Ileum (tissue), 1 donor: ENCODE measurements around the genes TNFAIP8, FTMT, SNCAIP and SNX2.

GRCh38 chr5:119274755-119275052 is 81.1 kb upstream of the TNFAIP8 start:
- PRO-cap: no peak

- PRO-cap: no peak
These were observed 80.1 kb upstream of the TNFAIP8 start for GRCh38 chr5:119275742-119276194.

GRCh38 chr5:119325769-119326917 is 29.7 kb upstream of the TNFAIP8 start:
- PRO-cap: no peak

DNA sequence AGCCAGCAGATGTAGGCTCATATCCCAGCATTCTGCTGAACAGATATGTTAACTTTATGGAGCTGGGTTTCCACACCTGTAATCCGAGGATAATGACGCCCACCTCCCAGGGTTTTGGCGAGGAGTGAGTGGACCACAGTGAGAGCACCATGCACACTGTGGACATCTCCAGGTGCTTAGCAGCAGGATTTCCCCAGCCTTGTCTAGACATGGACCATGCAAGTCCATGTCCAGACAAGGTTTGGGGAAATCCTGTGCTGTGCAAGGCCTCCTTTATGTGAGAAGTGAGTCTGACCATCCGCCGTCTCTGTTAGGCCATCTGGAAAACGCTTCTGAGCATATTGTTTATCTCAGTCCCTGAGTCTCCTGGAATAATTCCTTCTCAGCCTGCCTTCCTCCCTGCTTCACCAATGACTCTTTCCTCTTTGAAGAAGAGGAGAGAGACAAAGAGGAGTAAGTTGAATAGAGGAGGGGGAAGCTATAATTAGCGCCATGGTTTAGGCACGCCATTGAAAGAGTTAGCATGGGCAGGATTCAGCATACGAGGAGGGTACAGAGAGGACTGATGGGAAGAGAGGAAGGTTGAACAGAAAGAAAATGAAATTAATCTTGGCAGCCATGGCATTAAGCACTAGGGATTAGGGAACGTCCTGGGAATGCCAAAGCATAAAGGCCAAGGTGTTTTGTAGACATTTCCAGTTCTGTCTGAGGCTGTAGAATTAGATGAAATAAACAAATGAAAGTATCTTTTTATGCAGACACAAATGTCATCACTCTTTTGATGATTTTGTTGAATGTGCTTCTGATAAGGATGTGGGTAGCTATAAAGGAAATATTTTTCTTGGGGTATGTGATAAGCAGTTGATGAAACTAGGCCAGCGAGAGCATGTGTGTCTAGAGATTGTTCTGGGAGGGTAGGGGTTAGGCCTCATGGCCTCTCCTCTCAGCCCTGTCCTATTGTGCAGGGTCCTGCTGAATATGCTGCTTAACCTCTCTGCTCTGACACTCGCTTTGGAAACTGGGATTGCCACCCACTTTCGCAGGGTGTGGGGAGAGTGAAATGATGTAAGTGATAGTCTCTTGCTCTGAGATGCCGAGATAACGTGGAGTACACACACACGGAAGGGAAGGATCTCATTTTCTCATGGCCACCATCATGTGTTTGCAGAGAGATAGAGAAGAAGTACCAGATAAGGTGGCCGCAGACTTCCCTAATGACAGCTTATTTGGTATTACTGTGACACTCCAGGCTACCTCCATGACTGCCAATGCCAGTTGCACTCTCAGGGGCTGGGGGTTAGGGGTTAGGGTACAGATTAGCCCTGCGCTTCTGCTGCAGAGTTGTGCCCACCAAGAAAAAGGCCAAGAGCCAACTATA is 25.7 kb upstream of the TNFAIP8 start:
- PRO-cap: no peak

DNA sequence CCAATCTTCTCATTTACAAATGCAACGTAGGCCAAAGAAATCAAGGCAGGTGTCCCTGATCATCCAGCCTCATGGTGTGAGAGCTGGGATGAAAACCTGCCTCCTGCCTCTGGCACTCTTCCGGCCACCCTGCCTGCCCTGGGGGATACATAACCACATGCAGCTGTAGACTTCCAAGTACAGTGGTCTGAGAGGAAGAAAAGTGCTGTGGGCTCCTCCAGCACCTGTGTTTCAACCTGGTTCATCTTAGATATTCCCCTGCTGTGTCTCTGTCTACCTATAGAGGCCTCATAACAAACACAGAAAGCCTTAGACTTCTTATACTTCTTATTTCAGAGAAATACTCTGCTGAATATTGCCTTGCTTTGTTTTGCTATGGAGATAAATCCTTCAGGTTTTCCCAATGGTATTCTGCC is 19.6 kb upstream of the TNFAIP8 start:
- PRO-cap: no peak

DNA sequence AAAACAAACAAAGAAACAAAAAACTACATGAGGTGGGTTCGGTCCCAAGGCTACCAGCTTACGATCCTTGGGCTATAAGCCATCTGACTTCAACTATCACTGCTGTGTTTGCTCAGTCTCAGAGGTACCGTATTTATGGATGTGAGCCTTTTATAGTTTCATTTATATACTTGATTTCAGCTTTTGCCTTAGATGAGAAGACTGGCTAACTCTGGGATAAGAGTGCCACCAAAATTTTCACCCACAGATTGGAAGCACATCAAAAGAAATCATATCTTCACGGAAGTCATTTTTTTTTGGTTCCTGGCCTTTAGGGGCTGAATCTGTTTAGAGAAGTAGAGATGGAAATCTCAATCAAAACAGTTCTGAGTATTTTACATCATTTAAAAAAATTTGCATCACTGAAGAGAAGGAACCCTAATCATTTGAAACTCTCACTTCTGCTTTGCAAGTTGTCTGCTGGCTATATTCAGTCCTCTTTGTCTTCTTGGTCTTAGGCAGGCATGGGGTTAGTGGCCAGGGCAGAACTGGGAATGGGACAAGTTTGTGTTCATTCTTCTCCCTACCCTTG is 14.3 kb upstream of the TNFAIP8 start:
- PRO-cap: no peak

- PRO-cap: no peak
These were observed at the start of gene TNFAIP8 for GRCh38 chr5:119355551-119356667. TNFAIP8 (plus strand) TSS chr5:119356019.

- PRO-cap: no peak
These were observed 2.3 kb downstream of the TNFAIP8 start for GRCh38 chr5:119358156-119358449.

- PRO-cap: no peak
These were observed 32.7 kb downstream of the TNFAIP8 start for GRCh38 chr5:119388561-119388917.

- PRO-cap: no peak
These were observed 16.9 kb upstream of the HSD17B4 start for GRCh38 chr5:119435420-119435831.

DNA sequence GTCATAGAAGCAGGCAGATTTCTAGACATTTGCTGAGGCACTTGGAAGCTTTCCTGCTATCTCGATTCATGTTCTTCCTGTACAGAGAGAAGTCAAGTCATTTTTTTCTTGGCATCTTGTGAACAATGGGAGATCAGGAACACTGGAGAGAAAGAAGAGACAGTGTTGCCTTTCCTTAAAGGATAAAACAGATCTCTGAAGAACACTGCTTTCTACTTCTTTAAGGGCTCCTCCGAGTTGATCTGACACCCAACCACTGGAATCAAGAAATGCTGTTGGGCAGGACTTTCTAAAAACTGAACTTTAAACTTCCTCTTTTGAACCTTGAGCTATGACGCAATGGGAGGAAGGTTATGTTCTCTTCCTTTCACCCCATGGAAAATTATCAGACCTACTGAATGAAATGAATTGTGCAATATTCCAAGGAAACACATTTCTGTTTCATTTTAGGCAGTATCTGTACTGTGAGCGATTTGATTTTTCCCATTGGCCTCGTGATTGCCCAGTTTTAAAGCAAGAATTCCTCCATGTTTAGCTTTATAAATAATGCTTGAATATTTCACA is 206.1 kb upstream of the PRR16 start:
- PRO-cap: unidirectional peak, minus-strand start at position 258 of the sequence

- PRO-cap: no peak
These were observed at the start of gene FTMT for GRCh38 chr5:121851578-121852089. FTMT (plus strand) TSS chr5:121851882.

DNA sequence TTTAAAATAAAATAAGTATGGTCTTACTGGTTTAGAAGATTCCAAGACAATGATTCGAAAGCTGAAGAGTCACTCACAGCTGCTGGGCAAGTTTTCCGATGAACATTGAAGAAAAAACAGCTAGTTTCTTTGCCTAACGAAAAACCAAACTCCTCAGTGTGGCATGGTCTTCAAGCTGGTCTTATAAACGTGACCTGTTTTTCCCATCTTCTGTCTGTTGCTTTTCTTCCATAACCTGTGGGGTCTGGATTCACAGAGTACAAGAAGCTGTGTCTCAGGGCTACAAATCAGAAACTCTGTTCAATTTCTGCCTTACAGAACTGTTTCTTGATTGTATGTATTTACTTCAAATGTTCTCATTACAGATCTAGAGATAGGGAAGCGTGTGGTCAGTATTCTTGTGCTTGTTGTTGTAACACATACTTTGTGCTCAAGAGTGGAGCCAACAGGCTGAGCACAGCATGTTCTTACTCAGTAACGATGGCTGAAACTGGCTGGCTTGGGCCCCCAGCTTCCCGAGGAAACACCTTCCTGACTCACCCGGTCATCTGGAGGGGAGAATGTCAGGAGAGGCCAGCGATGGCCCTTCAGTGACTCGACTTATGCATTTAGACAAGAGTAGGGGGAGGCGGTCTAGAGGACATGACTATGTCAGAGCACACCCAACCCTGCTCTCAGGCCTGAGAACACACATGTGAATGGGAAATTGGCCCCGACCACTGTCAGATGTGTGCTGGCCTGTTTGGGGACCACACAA is 5.2 kb upstream of the ENSG00000250803 start:
- PRO-cap: no peak

DNA sequence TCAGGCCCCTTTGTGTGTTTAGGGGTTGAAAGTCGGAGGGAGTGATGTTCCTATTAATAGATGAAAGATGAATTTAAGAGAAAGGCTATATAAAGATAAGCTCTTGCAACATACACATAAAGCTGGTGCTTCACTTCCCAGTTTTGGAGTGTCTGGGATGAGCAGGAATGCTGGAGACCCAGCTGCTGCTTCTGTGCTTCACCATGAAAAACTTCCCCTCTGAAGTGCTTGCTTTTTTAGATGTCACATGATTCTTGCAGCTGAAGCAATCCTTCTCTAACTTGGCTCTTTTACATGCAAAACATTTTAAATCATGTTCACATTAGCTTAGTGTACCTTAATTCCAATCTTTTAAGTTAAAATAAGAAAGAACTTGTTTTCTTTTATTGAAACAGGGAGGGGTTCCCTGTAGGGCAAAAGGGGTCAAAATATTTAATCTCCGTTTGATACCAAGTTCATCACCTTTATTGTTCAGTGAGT is 19.6 kb upstream of the SNCAIP start:
- PRO-cap: no peak

- PRO-cap: no peak
These were observed 1.5 kb upstream of the SNCAIP start for GRCh38 chr5:122310524-122311030.

DNA sequence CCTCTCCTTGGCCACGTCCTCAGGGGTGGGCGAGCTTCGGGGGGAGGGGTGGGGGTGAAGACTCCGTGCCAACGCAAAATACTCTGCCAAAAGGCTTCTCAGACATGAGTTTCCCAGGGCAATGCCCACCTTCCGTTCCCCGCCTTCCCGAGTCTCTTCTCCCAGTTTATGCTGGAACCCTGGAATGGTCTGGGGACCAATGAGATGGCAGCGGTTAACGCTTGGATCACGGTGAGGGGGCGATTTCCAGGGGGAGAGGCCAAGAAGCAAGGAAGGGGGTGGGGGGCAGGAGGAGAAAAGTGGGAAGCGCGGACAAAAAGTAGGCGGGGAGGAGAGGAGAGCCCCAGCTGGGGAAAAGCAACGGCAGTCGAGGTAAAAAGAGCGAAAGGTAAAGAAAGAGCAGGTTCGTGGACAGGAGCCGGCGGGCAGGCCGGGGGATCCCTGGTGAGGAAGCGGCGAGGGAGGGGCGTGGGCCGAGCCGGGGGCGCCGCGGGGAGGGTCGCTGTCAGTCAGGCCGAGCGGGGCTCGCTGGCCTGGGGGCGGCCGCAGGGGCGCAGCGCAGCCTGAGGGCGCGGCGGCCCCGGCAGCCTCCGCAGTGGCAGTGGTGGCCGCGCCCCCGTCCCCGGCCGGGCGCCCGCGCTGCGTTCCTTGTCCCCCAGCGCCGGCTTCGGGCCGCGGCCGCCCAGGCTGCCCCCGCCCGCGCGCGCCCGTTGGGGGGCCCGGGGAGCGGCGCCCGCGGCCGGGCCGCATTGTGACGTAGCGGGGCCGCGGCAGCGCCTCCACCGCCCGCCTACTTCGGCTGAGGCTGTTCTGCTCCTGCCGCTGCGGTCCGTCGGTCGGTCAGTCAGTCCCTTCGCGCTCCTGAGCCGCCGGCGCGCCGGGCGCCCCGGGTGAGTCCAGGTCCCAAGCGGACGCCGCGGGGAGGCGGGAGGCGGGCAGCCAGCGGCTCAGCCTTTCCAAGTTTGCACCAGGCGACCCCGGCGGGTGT is at the start of gene SNCAIP:
Gene SNCAIP, plus strand, starts transcription at position 843 of the 988 bp plus-strand sequence.
- PRO-cap: bidirectional peak, plus-strand start at position 808 of the sequence, minus-strand start at position 686 of the sequence

GRCh38 chr5:122620810-122621344 is 154.0 kb upstream of the SNX2 start:
- PRO-cap: no peak

- PRO-cap: bidirectional peak, plus-strand start at chr5:122775084, minus-strand start at chr5:122774892; bidirectional peak, plus-strand start at chr5:122775362, minus-strand start at chr5:122775282
These were observed at the start of gene SNX2 for GRCh38 chr5:122774951-122775812. SNX2 (plus strand) TSS chr5:122775080.

GRCh38 chr5:122775813-122776291 is 972 bp downstream of the SNX2 start:
- PRO-cap: no peak

- PRO-cap: unidirectional peak, plus-strand start at chr5:123036177; bidirectional peak, plus-strand start at chr5:123036275, minus-strand start at chr5:123036248
These were observed 739 bp downstream of the PPIC start for GRCh38 chr5:123035651-123036321.